Fibroblast of the aortic adventitia (primary cell): ENCODE data around the genes SH3PXD2A and XPNPEP1.

- CAGE, long polyA plus RNA = no peak
Observed at GRCh38 chr10:103665269-103666104, 172.0 kb downstream of the NEURL1 start.

- CAGE, long polyA plus RNA = no peak
Observed at GRCh38 chr10:103692353-103693002, 162.9 kb downstream of the SH3PXD2A start.

GRCh38 chr10:103746372-103747650, 108.6 kb downstream of the SH3PXD2A start:
- CAGE, long polyA plus RNA = no peak

DNA sequence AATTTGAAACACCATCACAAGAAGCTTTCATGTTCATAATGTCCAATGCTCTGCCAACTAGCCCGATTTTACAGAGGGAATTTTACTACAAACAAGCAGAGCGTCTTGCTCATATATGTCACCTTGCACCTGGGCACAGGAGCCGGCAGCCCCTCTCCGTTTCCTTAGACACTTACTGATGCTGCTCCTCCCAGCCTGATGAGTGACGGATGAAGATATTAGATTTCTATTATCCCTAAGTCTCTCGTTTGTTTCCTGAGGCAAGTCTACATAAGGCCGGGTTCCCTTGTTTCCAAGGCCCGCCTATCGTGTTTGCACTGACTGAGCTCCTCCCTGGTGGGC, 18.6 kb downstream of the SH3PXD2A start:
- CAGE, long polyA plus RNA = no peak

- CAGE, long polyA plus RNA = no peak
Observed at GRCh38 chr10:103855428-103856051, at the start of gene SH3PXD2A. SH3PXD2A (minus strand) TSS chr10:103855576.

DNA sequence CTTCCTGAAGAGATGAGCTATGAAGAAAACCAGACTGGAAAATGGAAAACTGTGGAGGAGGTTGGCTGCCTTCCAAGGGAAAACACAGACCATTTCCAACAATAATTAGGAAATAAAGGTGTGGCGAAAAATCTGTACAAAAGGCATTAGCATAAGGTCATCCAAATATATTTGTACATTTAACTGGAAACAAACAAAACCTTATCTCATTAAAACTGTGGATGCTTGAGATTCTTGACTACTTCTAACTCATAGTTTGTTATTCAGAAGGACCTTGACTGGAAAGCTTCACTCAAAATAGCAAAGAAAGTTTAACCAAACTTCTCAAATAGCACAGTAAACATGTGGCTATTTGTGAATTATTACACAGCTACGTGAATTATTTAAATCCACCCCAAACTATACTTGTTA, 1.6 kb downstream of the STN1 start:
- CAGE, long polyA plus RNA = no peak

DNA sequence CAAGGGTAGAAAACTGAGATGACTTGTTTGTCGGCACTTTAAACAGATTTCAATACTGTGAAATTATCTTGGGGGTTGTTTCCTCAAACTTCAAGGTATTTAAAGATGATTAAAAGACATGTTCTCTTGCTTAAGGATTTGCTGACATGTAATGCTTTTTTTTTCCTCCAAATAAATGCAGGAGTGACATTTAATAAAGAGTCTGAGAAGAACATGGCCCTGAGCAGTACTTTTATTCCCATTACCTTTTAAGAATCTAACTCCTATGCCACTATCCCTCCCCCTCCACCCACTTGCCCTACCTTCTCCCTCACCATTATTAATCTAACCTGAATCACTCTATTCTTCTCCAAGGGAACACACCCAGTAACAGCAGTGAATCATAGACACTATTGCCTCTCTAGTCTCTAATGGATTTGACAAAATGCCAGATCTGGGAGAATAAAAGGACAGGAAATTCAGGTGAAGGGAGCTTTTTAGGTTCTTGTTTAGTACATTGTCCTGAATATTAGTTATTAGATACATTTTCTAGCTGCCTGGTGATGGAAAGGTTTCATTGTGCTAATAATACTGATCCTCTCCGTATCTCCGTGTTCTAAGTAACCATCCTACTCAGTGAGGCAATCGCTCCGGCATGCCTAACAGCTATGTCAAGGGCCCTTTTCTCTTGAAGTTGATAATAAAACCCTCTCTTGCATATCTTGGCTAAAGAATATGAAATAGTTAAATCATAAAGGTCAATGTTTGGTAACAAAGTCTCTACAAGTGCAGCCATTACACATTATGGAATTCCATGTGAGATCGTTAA, 4.2 kb upstream of the SFR1 start:
- CAGE, long polyA plus RNA = no peak

- CAGE, long polyA plus RNA = no peak
Observed at GRCh38 chr10:104120728-104121787, 913 bp upstream of the SFR1 start.

GRCh38 chr10:104318901-104319700, 19.2 kb downstream of the ITPRIP start:
- CAGE, long polyA plus RNA = no peak

DNA sequence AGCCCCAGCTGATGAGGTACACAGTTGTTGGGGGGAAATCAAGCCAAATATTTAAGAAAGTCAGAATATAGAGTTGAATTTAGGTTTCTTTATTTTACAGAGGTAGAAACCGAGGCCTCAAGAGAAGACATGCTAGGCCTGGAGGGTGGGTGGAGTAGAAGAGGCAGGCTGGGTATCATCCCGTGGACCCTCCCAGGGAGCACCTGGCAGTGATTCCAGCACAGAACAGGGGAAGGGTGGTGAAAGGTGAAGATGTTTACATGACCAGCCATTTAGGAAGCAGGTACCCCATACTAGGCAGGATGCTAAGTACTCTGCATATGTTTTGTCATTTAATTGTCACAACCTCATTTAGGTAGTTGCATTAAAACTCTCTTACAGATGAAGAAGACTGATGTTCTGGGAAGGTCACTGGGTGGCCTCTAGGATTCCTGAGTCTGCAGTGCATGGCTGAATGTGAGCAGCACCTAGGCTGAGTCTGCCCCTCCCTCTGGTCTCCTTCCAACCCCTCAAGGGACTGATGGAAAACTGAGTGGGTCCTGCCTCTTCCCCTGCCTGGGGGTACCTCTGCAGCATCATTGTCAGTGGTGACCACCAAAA, 15.2 kb downstream of the ITPRIP start:
- CAGE, long polyA plus RNA = no peak

DNA sequence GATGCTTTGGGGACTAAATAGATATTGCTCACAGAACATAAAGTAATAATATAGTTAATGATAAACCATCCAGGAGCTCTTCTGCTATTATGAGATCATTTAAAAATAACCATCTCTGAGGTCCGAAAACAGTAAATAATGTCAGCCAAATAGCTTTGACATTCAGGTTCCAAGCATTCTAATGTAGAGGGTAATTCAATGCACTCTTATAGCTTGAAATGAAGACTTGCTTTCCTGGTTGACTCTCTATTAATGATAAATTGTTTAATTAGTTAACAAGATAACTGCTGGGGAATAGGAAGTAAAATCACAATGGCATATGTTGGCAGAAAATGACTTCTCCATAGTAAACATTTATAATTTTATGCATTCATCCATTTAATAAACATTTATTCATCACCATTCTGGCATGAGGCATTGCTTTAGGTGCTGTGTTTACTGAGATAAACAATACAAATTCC, 875.6 kb downstream of the SORCS3 start:
- CAGE, long polyA plus RNA = no peak

DNA sequence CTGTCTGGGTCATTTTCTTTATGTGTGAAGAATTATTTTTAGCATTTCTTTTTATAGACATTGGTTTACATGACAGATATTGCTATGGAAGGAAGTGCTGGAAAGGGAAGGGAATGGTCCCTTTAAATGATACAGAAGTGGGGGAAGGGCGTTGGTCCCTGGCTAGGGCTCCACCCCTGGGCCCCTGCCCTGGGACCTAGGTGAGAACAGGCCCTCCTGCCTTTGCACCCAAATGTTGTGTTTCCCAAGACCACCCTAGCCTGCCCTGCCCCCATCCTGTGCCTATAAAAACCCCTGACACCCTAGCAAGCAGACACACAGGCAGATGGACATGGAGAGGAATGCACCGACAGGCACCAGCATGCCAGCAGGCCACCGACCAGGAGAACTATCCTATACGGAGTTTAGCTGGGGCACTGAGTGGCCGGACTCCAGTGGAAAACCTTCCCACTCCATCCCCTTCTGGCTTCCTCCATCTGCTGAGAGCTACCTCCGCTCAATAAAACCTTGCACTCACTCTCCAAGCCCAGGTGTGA, 515.9 kb downstream of the SORCS1 start:
- CAGE, long polyA plus RNA = no peak

DNA sequence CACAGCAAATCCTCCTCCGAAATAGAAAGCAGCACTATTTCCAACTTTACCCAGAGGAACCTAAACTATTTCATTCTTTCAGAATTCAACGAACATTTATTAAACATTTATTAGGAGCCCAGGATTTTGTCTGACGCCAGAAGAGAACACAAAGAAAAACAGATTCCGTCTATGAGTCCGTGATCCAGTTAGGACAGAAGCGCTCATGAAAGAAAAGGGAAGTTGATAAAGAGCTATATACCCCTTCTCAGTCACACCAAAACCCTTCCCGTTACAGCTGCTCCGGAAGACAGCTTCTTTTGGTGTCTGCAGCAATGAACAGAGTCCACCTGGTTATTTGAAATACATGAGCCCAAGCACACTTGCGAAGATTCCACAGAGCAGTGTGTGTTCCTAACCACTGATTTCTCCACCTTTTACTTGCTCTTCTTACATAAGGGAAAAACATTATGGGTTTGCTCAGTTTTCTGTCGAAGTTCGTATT, 206.7 kb downstream of the SORCS1 start:
- CAGE, long polyA plus RNA = no peak

GRCh38 chr10:108315485-108316407, 1151.2 kb upstream of the SORCS1 start:
- CAGE, long polyA plus RNA = no peak

DNA sequence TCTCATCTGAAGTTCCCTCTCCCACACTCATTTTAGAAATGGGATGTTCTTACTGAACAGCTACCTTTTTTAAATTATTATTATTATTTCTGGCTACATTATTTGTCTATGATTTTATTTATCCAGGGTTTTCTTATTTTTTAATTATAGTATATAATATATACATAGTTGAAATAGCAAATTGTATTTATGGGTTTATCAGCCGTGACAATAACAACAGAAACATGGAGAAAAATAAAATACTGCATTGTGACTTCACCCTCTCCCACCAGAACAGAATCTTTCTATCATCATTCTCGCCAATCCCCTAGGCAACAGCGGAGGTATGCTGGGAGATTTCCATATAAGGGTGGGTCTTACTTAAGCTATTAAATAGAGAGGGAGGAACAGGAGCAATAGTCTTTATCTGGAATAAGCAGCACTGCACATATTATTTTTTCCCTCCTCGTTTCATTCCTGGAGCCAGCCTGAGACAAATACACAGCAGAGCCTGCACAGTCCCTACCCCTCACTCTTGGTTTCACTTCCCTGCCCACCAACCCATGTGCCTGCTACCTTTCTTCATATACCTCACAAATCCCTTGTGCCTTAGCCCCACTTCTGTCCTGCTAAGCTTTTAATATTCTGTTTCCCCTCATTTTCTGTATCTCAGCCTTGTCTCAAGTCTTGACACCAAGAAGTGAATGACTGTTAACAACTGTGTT, 1214.9 kb downstream of the XPNPEP1 start:
- CAGE, long polyA plus RNA = no peak

DNA sequence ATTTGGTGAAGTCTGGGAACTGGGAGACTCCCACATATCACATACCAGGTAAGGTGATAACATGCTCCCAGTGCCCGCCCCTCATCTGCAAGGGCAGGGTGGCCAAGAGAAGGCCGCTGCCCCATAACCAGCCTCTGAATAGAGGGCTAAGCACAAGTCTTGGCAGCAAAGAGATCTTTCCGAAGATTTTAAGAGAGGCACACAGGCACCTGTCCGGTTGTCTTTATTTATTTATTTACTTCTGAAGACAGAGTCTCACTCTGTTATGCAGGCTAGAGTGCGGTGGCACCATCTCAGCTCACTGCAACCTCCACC, 34.4 kb downstream of the XPNPEP1 start:
- CAGE, long polyA plus RNA = no peak

GRCh38 chr10:109922721-109923950, at the start of gene XPNPEP1:
XPNPEP1 (minus strand) TSS chr10:109923511.
- CAGE, long polyA plus RNA = no peak

DNA sequence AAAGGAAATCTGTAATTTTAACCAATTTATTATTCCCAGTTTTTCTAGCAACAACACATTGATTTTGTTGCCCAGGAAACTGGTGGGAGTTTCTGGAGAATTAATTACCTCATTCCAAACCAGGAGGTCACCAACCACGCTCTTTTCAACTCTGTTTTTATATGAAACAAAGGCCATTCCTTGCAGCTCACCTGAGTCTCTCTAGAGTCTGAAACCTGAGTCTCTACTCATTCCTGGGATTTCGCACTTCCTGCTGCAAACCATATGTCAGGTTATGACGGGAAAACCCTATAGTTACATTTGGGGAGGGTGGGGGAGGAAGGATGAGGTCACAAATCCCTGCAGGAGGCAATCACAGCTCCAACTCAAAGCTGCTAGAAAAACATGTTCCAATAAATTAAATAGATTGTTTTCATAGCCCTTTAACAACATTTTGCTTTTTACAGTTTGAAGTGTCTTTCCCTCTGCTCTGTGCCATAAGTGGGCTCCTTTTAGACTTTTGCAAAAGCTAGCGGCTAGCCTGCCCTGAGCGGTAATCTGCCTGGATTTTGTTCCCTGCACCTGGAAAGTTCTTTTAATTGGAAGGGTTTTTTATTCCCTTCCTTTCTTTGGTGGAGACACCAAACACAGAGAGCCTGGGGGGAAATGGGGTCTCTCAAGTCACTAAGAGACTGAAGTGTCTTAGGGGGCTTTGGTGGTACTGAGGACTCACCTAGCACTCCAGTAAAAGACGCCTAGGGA, 38.3 kb upstream of the XPNPEP1 start:
- CAGE, long polyA plus RNA = no peak

DNA sequence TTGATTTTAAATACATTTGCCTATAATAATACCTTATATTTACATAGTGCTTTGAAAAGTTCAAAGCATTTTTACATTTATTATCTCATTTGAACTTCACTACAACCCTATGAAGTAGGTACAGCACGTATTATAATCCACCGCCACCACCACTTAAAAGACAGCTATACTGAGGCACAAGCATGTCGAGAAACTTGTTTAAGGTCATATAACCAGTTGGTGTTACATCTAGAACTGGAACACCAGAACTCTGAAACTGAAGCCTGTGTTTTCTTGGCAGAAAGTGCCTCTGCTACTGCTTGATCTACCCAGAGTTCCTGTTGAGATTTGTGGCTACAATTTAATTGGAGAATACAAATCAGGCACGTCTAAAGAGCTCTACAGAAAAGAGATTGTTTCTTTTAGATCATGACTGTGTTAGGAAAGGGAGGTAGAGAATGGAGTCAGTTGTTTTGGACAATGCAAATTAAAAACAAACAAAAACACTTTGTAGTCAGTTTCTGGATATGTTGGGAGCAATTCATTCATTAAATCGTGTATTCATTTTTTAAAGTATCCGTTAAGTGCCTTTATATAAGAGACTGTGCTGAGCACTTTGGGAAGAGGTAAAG, 4.2 kb upstream of the ADD3 start:
- CAGE, long polyA plus RNA = no peak

GRCh38 chr10:110008438-110009212, 841 bp downstream of the ADD3 start:
- CAGE, long polyA plus RNA = no peak